ENCODE results near the genes SIVA1 and AKT1.

- PRO-cap = no peak
- RAMPAGE, long total RNA = no peak
Measured at GRCh38 chr14:104076729-104077135, 8.8 kb upstream of the ASPG start.

- PRO-cap = no peak
- RAMPAGE, long total RNA = no peak
Measured at GRCh38 chr14:104113131-104113553, 25.2 kb upstream of the KIF26A start.

- PRO-cap = no peak
- RAMPAGE, long total RNA = no peak
Measured at GRCh38 chr14:104224270-104225044, 86.1 kb downstream of the KIF26A start.

GRCh38 chr14:104240153-104240941, 102.0 kb downstream of the KIF26A start:
- PRO-cap = no peak
- RAMPAGE, long total RNA = no peak

DNA sequence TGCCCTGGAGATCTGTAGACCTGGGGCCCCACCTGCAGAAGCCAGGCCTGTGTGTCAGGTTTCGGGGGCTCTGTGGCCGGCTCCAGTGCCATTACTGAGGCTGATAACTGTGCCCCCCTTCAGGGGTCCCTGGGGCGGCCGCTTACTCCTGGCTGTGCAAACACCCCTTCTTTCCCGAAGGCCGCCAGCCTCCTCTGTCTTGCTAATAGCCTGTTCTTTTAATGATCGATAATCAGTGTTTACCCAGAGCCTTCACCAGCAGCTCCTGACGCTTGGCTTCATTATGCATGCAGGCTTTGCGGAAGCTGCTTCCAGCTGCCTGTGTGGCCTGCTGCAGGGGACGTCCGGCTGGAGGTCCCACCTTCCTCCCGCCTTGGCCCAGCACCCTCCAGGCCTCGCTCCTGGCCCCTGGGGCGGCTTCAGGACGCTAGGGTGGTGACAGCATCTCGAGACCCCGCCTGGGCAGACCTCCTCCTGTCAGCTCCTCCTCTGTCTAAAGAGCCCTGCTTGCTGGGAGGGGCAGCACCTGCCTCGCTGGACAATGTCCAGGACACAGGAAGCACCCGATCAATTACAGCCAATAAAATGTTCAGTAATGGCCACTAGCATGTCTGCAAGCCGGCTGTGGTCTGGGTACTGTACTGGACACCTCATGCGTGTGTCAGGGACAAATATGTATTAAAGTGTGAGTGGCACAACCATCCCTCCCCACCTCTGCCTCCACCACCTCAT, 153.1 kb downstream of the KIF26A start:
- PRO-cap = no peak
- RAMPAGE, long total RNA = no peak

DNA sequence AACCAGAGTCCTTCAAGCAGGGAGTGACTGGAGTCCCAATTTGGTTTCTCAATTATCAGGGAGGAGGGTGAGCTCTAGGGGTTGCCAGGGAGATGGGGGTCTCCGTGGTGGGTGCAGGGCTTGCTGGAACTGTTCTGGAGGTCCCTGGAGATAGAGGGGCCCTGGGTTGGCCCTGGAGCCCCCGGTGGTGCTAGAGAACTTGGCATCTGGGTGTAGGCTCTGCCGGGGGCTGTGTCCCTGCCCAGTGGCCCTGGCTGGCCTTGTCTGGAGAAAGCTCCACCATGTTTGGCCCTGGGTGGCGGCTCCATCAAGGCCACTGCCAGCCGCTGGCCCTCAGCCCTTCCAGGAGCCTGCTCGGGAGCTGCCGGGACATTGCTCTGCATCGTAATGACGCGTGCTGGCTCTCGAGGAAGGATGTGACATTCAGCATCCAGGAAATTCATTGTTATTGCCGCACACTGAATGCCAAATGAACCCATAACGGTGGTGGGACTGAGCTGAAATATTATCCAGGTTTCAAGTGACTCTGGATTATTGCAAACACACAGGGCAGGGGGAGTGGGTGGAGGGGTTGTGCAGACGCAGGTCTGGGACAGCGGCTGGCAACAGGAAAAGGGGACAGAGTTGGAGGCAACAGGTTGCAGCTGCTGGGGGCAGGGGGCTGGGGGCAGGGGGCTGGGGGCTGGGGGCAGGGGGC, 215.9 kb downstream of the KIF26A start:
- PRO-cap = bidirectional peak, plus-strand start at position 478 of the sequence, minus-strand start at position 344 of the sequence
- RAMPAGE, long total RNA = no peak

DNA sequence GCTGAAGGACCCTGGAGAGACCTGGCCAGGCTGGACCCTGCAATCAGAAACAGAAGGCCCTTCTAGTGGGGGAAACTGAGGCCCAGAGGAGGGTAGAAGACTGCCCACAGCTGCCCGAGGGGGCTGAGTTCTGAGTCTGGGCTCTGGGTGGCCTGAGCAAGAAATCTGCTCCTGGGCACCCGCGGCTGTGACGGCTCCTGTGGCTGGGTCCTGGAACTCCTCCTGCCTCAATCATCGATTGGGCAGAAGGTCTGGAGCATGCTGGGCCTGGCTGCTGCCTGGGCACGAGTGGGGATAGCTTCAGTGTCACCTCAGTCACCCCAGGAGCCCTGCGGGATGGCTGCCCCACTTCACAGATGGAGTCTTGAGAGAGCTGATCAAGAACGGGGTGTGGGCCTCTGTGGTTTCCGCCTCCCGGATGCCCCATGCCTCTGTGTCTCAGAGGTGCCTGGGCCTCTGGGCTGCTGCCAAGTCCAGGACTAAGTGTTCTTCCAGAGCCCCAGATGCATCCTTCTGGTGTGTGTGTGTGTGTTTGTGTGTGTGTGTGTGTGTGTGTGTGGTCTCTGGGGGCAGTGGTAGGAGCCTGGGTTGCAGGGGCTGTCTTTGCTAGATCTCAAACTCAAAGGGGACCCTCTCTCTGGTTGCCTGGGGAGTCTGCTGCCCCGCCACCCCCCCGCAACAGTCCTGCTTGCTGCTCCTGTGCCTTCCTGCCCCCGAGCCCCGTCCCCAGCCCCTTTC, 185.6 kb upstream of the C14orf180 start:
- PRO-cap = no peak
- RAMPAGE, long total RNA = no peak

DNA sequence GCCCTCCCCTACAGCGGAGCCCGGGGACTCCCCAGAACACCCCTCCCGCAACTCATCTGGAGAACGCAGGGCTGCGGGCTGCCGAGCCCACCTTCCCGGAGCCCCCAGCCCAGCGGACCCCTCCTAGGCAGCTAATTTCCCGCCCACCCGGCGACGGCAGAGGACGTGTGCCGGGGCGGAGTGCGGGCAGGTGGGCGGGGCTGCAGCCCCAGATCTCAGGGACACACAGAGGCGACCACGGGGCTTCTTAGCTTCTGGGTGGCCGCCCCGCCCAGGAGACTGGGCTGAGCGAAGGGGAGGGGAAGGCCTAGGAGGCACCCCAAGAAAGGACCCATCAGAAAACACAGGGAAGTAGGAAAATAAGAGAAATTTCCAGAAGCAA, 11.5 kb upstream of the INF2 start:
- PRO-cap = bidirectional peak, plus-strand start at position 193 of the sequence, minus-strand start at position 162 of the sequence
- RAMPAGE, long total RNA = no peak

- PRO-cap = no peak
- RAMPAGE, long total RNA = no peak
Measured at GRCh38 chr14:104690253-104691021, 1.0 kb downstream of the INF2 start.

- PRO-cap = no peak
- RAMPAGE, long total RNA = start-site peak on the plus strand at chr14:104707773-104707993, 28 reads
Measured at GRCh38 chr14:104707637-104708288, 16.3 kb upstream of the ADSS1 start.

DNA sequence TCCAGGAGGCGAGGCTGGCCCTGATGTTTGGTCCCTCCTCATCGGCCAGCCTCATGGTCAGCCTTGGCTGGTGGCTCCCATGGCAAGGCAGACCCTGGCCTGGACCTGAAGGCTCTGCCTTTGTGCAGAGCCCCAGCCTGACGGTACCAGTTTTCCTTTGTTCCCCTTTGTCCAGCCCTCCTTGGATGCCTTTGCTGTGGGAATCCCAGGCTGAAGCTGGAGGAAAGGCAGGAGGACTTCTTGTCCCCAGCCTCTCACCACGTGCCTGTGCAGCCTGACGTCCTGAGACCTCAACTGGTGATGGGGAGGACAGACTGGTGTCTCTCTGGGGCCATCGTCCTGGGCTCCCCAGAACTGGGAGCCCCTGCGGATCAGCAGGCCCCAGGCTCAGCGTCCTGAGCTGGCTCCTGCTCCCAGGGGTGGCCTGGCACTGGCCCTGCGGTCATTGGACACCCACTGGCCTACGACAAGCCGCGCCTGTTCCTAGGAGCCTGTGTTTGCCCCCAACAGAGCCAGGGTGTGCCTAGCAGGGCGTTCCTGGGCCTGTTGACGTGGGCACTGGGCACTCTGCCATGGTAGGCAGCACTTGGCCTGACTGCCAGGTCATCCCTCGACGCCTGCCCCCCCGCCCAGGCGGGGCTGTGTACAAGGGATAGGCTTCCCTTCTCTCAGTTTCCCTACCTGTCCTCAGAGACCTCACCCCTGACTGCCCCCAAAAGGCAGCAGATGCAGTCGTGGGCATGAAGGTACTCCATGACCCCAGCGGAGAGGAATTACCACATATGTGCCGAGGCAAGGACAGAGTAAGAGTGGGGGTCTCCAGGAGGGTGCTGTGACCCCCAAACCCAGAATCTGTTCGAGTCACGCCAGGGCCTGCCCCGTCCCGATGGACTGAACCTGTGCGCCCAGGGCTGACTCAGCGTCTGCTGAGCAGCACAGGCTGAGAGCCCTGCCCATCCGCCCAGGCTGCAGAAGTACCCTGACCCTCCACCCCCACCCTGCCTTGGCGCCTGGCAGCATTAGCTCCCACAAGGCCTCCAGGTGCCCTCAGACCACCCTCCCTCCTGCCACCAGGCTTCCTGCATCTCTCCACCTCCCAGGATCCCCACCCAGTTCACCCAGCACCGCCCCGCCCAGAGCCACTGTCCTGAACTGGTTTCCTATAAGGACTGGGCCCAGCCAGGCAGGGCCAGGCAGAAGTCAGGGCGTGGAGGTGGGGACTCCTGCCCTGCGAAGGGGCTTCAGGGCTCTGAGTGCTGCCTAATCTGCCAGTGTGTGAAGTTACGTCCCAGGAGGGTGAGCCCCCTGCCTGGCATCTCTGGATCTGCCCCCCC, 8.5 kb downstream of the ADSS1 start:
- PRO-cap = no peak
- RAMPAGE, long total RNA = no peak

DNA sequence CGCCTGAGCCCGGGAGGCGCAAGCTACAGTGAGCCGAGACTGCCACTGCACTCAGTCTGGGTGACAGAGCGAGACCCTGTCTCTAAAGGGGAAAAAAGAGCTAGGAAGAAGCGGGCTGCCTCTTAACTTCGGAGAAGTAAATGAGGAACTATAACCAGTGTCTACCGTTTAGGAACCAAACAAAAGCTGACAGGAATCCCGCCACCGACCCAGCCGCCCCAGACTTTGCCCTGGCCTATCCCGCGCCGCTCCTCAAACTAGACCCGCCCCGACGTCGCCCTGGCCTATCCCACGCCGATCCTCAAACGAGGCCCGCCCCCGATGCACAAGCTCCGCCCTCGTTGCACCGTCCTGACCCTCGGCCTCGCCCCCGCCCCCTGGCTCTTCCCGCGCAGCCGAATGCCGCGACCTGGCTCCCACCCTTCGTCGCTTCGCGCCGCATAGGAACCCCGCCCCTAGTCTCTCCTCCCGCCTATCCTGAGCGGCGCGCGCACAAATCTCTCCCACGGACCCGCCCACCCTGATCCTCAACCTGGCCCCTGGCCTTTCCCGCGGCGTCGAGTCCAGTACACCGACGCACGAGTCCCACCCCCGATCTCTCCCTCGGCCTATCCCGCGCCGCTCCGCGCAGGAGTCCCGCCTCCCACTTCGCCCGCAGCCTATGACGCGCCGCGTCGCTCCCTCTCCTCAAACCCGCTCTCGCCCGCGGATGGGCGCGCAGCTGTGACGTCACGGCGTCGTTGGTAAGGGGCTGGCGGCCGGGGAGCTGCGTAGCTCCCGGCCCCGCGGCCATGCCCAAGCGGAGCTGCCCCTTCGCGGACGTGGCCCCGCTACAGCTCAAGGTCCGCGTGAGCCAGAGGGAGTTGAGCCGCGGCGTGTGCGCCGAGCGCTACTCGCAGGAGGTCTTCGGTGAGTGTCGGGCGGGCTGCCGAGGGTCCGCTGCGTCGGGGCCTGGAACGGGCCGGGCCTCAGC, at the start of gene SIVA1:
Gene SIVA1, plus strand, starts transcription at position 737 of the 973 bp plus-strand sequence.
- PRO-cap = bidirectional peak, plus-strand start at position 328 of the sequence, minus-strand start at position 227 of the sequence; bidirectional peak, plus-strand start at position 746 of the sequence, minus-strand start at position 565 of the sequence
- RAMPAGE, long total RNA = start-site peak on the plus strand centred at position 766 of the sequence, 65 bp wide, 486 reads

DNA sequence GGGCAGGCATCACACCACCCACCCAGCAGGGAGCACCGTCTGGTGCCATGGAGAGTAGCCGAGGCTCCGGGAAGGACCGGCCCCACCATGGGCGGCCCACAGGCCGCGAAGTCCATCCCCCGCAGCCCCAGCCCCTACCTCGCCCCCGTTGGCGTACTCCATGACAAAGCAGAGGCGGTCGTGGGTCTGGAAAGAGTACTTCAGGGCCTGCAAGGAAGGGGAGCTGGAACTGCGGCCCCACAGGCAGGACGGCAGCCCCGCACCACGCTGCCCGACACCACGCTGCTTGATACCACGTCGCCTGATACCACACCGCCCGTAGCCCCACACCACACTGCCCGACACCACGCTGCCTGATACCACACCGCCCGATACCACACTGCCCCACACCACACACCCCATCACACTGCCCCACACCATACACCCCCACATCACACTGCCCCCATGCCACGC, 20.9 kb downstream of the SIVA1 start:
- PRO-cap = no peak
- RAMPAGE, long total RNA = start-site peak on the minus strand centred at position 149 of the sequence, 98 bp wide, 20 reads

- PRO-cap = no peak
- RAMPAGE, long total RNA = no peak
Measured at GRCh38 chr14:104789749-104790271, 5.7 kb downstream of the AKT1 start.

DNA sequence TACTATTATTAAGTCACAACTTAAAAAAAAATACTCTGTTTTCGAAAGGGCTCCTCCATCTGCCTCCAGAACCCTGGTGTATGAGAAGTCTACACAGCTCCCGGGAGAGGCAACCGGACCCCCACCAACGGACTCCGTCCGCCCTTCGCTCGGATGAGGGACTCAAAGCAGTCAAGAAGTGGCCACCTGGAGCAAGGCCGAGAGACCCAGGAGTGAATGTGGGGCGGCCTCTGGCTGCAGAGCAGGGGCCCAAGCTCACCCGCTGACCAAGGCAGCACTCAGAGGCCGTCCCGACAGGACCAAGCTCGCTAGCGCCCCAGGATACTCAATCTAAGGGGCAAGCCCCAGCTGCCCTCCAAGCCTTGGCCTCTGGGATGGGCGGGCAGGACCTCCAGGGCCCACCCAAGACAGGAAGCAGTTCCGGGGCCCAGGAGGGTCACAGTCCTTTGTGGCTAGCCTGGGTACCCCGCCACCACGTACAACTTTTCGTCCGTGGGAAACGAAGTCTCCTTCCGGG, 959 bp downstream of the AKT1 start:
- PRO-cap = unidirectional peak, plus-strand start at position 449 of the sequence
- RAMPAGE, long total RNA = no peak

DNA sequence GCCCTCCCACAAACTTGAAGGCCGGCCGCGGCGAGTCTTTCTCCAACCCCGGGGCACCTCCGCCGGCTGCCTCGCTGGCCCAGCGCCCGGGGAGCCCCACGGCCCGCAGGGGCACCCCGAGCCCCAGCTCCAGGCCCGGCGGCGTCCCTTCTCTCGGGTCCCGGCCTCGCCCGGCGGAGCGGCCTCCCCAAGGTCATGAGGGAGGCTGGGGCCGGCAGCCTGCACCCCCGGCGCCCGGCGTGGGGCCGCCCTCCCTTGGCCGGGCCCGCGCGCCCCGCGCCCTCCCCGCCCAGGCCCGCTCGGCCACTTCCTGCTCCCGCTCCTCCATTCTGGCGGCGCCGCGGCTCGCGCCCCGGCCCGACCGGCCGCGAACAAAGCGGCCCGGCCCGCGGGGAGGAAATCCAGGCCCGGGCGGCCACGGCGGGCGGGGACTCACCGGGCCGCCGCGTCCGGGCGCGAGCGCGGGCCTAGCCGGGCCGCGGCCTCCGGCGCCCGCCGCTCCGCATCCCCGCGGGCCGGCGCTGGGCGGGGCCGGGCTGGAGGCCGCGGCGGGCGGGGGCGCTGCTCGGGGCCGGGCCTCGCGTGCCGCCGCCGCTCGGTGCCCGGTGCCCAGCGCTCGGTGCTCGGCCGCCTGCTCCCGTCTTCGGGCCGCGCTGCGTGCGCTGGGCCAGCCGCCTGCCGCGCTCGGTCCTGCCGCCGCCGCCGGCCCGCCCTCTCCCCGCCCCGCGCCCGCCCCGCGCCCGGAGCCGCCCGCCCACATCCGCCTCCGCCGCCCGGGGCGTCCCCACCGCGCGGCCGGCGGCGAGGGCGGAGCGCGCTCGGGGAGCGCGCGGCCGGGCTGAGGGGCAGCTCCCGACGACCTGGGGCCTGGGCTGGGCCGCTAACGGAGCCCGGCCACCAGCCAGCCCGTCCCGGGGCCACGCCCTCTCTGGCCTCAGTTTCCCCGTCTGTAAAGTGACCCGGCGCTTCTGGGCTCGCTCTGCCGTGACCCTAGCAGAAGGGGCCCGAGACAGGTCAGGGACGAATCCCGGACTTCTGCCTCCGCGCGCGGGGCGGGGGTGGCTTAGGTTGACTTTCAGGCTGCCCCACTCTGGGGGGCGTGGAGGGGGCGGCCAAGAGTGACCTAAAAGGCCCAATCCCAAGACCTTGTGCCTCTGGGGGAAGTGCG, at the start of gene AKT1:
Gene AKT1, minus strand, starts transcription at position 701 of the 1,168 bp plus-strand sequence.
- PRO-cap = bidirectional peak, plus-strand start at position 810 of the sequence, minus-strand start at position 692 of the sequence
- RAMPAGE, long total RNA = no peak

DNA sequence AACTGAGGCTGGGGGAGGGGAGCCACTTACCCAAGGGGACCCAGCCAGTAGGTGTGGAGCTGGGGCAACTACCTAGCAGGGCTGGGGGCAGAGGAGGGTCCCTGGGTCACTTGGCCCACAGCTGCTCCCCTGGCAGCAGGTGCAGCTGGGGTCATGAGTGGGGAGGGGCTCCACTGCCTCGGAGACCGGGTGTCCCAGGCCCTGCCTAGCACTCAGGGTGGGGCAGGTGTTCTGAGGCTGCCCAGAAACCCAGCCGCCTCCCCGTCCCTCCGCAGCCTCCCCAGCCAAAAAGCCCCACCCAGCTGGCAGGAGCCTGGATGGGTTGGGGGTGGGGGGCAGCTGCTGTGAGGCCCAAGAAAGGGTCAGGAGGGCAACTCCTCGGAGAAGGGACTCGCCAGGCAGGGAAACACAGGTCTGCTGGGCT, 11.2 kb downstream of the AHNAK2 start:
- PRO-cap = no peak
- RAMPAGE, long total RNA = no peak

DNA sequence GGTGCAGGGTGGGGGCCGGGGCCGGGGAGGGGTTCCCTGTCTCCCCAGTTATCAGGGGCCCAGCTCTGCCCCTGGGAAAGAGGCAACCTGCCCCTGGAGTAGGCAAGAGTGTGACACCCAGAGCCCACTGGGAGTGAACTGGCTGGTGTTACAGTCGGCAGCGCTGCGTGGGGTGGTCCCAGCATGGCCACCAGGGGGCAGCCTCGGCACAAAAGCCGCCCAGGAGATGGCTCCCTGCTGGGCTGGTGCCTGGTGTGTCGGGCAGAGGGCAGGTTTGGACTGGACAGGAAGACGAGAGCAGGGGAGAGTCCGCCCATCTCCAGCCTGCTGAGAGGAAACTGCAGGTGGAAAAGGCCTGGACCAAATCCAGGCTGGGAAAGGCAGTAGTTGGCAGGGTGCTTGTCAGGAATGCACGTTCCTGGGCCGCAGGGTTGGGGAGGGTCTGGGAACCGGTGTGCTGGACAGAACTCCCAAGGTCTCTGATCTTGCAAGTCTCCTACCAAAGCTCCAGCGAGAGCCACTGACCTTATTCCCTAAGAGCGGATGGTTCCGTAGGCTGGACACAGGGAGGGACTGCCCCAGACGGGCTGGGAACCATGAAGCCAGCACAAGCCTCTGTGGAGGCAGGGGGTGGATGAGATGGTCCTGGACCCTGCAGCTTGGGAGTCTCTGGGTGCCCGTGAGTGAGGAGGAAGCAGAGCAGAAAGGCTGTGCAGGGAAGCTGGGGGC, 1.9 kb downstream of the AHNAK2 start:
- PRO-cap = no peak
- RAMPAGE, long total RNA = no peak

DNA sequence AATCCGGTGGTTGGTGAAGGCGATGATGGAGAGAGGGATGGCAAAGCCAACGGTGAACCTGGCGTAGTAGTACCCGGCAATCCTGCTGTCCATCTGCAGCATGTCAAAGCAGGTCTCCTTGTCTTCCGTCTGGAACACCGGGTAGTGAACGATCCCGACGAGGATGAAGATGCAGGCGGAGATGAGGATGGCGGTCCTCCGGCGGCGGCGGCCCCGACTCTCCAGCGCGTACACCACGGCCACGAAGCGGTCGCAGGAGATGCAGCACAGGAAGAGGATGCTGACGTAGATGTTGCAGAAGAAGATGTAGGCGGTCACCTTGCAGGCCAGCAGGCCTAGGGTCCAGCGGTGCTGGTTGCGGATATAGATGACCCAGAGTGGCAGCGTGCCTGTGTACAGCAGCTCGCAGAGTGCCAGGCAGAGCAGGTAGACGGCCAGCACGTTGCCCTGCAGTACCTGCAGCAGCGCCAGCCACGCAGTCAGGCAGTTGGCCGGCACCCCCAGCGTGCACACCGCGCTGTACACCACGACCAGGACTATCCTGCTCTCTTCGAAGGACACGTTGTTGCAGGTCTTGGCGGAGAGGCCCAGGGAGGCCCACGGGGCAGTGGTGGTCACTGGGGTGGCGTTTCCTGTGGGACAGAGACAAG, 13.6 kb downstream of the GPR132 start:
- PRO-cap = no peak
- RAMPAGE, long total RNA = no peak

GRCh38 chr14:105092982-105093722, 27.9 kb upstream of the GPR132 start:
- PRO-cap = bidirectional peak, plus-strand start at chr14:105093323, minus-strand start at chr14:105093223
- RAMPAGE, long total RNA = no peak

Data from vagina (tissue), 1 donor.